Cardiac fibroblast (primary cell): ENCODE data around the genes ARNT2, IL16 and HOMER2.

GRCh38 chr15:80251374-80251998 is 527 bp downstream of the CTXND1 start:
- RRBS, result under 1% methylated on average over 16 of the region's 59 CpGs

GRCh38 chr15:80252646-80253045 is 633 bp upstream of the CTXND1 start:
- RRBS, result no CpG with 5 or more reads among the region's 5 CpGs

DNA sequence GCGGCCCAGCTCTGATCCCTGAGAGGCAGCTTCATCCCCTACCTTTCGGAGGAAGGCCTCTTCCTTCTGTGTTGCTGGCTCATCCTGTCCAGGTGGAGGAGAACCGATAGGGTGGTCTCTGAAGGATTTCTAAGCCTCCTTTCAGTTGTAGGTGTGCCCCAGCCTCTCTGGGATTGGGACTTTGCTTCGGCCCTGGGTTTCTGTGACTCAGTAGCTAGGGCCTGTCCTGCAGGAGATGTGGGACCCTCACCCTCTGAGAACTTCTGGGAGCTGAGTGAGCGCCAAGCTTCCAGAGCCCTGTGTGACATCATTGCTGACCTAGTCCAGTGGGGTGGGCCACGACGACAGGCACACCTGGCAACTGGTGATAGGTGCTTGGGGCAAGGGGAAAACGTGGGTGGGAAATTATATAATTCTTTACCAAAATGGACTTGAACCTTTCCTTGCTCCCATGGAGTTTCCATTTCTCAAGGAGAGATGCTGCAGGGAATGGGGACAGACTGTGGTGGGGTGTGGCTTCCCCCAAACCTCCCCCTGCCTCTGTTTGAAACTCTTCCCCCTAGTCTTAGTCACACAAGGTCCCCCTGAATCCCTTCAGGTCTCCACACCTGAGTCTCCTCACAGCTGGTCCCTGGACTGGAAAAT is 62.5 kb upstream of the ARNT2 start:
- RRBS, result no CpG with 5 or more reads among the region's 8 CpGs

- RRBS, result 1% methylated on average over 53 of the region's 119 CpGs
Measured at GRCh38 chr15:80403439-80404619, at the start of gene ARNT2. ARNT2 (plus strand) TSS chr15:80404382.

- RRBS, result 1% methylated on average over 11 of the region's 40 CpGs
Measured at GRCh38 chr15:80404620-80404998, 427 bp downstream of the ARNT2 start.

DNA sequence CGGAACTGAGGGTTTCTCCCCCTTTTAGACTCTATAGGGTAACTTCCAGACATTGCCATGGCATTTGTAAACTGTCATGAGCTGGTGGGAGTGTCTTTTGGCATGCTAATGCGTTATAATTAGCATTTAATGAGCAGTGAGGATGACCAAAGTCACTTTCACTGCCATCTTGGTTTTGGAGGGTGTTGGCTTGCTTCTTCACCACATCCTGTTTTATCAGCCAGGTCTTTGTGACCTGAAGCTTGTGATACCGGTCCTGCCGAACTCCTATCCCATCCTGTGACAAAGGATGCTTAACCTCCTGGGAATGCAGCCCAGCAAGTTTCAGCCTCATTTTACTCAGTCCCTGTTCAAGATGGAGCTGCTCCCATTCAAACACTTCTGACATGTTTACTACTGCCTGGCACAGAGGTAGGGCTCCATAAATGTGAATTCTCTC is 15.7 kb upstream of the ABHD17C start:
- RRBS, result no CpG with 5 or more reads among the region's 4 CpGs

DNA sequence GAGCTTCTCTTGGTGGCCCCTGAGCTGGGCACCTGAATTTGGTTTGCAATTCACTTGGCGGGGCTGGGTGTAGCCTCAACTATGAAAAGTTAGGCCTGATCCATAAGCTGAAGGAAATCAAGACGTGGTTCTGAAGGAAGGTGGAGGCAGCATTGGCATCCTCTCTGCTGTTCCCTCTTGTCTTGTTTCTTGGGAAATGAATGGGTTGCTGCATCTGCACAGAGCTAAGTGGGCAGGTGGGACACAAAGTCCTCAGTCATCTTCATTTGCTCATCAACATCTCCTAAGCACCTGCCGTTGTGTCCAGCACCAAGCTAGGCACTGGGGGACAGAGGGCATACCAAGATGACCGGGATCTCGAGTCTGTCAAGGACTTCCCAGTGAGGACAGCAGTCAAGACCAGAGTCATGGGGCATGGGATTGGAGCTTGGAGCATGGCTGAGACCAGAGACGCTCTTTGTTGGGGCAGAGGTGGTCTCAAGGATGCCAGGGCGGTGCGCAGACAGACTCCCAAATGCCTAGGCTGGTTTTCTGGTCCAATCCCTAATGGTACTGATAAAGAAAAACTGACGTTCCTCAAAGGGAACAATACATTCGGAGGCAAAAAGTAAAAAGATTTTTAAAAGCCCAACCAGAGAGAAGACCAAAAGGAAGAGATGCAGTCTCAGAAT is 67.1 kb downstream of the MESD start:
- RRBS, result no CpG with 5 or more reads among the region's 10 CpGs

DNA sequence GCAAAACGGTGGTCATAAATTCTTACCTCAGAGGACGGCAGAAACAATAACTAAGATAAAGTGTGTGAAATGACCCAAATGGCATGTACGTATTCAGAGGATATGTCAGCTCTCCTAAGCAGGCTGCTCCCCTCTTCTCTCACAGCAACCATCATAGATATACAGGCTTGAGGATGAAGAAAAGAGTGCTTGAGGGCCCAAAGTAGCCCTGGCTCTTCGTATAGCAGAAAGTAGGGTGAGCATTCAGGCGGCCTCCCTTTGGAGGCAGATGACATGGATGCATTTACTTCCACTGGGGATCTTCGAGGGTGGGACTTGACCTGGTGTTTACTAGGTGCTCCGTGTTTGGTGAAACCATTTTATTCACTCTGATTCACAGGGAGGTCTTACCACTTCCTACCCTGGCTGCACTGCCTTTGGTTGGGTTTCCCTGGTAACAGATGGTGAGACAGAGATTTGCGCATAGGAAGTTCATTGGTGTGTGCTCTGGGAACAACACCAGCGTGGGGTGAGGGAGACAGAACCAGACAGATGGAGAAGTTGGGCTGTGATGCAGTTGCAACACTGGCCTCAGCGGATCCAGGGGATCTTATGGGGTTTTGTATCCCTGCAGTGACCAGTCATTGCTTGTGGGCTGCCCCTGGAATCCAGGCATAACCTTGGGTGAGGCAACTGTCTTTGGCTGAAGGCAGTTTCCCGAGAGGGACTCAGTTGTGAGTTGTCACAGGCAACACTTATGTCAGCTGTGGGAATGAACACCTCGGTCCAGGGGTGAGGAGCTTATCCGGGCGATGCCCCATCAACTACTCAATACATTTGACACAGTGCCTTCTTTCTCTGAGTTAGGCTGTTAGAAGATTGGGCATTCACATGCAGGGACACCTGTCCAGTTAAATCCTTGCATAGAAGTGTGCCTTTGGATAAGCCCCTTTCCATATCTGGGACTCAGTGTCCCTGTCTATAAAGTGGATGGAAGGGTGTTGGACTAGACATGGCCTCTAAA is 12.5 kb upstream of the IL16 start:
- RRBS, result no CpG with 5 or more reads among the region's 14 CpGs

GRCh38 chr15:81196194-81197214 is at the start of gene IL16:
IL16 (plus strand) TSS chr15:81196879.
- RRBS, result 86% methylated on average over 4 of the region's 22 CpGs

DNA sequence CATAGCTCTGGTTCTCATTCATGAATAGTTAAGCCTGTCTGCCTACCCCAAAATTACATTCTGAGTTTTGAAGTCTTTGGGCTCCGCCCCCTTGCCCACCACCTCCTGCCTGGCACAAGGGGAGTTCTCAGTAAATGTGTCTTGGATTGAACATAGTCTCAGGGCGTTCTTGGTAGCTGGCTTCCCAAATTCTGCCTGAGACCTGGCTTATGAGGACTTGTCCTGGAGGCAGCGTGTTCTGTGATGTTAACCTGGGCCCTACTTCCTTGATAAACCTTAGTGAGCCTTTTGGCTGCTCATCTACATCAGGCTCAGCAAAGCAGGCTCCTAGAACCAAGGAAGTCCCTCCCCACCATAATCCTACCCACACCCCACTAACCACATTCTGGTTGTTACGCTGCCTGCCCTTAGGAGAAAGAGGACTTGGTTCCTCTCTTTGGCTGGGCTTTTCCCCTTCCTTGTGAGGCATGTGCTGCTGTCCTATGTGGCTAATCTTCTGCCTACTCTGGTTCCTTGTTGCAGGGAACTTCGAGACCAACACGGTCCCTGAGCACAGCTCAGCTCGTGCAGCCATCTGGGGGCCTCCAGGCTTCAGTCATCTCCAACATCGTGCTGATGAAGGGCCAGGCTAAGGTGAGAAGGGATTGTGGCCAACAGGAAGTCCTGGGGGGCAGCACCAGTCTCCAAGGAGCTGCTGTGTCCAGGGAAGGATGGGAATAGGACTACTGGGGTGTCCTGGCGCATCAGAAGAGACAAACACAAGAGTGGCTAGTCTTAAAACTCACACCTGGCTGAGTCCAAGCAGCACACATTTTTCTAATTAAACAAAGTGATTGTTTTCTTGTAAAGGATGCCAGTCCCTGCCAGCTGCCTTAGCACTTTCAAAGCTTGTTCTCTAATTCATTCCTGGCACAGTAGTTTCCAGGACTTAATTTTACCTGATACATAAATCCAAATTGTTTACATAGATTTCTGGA is 54.6 kb downstream of the STARD5 start:
- RRBS, result no CpG with 5 or more reads among the region's 9 CpGs

DNA sequence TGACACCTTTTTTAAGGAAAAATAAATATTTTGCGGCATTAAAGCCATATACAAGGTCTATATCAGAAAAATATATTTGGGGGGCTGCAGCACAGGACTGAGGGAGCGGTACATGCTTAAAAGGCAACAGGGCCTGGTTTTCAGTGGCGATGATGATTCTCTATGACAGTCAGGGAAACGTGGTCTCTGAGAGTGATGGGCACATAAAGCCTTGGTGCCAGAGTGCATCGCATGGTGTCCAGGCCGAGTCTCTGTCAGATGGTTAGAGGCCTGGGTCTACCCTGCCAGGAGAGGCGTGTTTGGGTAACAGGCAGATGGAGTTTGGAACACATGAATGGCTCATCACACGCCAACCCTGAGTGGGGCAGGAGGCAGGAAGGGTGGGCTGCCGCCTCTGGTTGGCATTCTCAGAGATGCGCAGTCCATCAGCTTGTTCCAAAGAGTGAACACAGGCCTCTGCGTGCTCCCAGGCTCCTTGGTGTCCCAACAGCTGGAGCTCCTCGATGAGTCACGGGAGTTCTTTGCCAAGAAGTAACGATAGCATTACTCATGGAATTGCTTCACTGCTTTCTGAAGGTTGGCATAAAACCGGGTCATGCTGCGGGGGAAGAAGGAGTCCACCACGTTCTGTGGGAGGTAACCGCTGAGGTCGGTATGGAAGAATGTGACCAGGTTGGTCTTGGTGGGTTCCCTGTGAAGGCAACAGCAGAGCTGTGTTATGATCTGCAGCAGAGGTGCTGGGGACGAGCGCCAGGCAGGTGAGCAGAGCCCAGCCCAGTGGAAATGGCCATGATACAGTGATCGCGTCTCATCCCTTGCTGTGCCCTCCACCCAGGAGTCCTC is 11.0 kb downstream of the STARD5 start:
- RRBS, result no CpG with 5 or more reads among the region's 23 CpGs

DNA sequence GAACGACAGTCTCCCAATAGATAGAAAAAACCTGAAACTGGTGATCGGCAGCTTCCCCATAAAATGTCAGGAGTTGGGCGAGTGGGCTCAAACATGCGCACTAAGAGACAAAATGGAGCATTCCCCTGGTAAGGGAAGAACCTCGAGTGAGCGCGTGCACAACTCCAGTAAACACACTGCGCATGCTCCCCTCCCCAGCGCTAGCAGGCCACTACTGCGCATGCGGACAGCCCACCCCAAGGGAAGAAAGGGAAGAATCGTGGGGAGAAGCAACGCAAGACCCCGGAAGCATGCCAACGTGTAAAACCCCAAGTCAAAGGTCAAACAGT is 7.7 kb upstream of the STARD5 start:
- RRBS, result no CpG with 5 or more reads among the region's 15 CpGs

GRCh38 chr15:82044661-82045413 is 981 bp downstream of the MEX3B start:
- RRBS, result 0% methylated on average over 2 of the region's 50 CpGs

DNA sequence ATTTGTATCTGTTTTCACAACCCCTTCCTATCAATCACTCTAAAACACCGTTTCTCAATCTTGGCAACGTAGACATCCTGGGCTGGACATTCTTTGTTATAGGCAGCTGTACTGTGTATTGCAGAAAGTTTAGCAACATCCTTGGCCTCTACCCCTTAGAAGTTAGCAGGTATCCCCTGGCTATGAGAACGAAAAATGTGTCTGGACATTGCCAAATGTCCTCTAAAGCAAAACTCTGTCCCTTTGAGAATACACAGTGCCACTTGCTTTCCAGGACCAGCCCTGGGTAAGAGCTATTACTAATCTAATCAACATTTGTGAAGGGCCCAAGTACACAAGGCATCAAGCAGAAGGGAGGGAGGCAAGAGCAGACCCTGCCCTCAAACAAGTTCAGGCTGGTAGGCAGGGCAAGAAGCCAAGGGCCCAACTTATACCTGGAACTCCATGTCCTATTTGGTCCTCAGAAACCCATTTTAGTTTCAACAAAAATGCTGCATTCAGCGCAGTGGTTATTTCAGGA is 3.1 kb downstream of the RPS17 start:
- RRBS, result no CpG with 5 or more reads among the region's 4 CpGs

DNA sequence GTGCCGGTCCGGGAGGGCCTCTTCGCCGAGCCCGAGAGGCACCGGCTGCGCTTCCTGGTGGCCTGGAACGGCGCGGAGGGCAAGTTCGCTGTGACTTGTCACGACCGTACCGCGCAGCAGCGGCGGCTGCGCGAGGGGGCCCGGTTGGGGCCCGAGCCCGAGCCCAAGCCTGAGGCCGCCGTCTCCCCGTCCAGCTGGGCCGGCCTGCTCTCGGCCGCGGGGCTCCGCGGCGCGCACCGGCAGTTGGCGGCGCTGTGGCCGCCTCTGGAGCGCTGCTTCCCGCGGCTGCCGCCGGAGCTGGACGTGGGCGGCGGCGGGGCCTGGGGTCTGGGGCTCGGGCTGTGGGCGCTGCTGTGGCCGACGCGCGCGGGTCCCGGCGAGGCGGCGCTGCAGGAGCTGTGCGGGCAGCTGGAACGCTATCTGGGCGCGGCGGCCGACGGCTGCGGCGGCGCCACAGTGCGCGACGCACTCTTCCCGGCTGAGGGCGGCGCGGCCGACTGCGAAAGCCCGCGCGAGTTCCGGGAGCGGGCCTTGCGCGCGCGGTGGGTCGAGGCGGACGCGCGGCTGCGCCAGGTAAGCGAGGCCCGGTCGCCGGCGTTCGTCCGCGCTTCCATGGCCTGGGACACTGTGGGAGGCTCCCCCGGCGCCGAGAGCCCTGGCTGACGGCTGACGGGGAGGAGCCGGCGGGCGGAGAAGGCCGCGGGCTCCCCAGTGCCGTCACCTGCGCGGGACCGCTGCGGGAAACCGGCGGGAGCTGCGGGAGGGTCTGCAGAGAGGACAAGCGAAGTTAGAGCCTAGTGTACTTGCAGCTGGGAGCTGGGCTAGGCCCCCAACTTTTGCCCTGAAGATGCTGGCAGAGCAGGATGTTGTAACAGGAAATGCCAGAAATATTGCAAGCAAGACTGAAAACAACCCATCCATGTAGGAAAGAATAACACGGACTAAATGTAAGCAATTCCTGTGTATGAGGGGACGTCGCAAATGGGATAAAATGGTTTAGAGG is 636 bp downstream of the WHAMM start:
- RRBS, result under 1% methylated on average over 72 of the region's 121 CpGs

DNA sequence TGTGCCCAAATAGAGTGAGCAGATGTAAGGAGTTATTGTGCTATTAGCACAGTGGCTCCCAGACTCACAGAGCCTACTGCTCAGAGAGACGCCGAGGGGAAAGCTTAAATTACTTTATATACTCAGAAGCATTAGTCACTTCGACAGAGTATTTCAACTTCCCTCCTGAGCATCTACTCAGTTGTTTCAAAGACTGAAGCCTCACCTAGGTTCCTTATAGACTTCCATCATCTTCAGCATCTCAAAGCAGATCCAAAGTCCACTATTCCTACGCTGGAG is 776 bp downstream of the HOMER2 start:
- RRBS, result no CpG with 5 or more reads among the region's 4 CpGs

DNA sequence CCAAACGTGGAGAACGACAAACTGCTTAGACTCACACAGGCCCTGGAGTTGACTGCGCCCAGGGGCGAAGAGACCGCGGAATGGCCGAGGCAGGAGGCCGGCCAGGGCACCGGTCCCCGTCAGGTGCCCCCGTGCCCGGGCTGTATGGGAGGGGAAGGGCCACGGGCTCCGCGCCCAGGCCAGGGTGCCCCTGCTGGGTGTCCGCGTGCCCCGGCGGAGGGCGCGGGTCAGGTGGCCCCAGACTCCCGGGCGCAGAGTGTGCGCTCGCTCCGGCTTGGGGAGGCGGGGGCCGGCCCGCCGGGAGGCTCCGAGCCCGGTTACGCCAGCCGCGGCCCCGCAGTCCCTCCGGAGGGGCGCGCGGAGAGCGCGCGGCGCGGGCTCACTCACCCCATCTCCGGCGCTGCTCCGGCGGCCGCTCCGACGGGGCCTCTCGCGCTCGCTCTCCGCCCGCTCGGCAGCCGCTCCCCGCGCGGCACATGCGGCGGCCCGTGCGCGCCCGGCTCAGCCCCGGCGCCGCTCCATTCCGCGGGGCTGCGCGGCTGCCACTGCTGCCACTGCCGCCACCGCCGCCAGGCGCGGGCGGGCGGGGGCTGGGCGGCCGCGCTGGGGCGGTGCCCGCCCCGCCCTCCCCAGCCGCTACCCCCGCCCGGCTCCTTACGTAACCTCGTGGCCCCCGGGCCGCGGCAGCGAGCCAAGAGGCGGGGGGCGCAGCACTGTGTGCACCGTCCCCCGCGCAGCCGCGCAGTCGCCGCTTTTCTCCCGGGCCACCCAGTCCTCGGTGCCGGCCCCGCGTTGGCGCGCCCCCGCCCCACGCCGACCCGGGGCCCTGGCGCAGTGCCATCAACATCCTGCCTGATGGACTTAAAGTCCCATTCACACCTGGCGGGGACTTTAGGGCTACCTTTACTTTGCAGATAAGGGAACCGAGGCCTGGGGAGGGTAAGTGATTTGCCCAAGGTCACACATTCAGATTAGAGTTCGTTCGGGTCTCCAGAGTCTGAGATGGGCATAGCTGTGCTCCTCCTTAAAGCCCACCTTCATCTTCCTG is at the start of gene HOMER2:
Gene HOMER2 (minus strand): TSS at position 577 of the 1,048 bp plus-strand sequence.
- RRBS, result 2% methylated on average over 55 of the region's 122 CpGs

- RRBS, result 1% methylated on average over 25 of the region's 49 CpGs
Measured at GRCh38 chr15:83206929-83207315, 701 bp downstream of the HDGFL3 start.

GRCh38 chr15:83285352-83286618 is 1.3 kb upstream of the BNC1 start:
- RRBS, result no CpG with 5 or more reads among the region's 28 CpGs

GRCh38 chr15:83704140-83704601 is 50.2 kb downstream of the ADAMTSL3 start:
- RRBS, result no CpG with 5 or more reads among the region's 3 CpGs